Metastatic Lung Carcinoma in the Adrenal Gland (tissue), 1 donor: ENCODE results near the genes GAREM1 and ASXL3.

DNA sequence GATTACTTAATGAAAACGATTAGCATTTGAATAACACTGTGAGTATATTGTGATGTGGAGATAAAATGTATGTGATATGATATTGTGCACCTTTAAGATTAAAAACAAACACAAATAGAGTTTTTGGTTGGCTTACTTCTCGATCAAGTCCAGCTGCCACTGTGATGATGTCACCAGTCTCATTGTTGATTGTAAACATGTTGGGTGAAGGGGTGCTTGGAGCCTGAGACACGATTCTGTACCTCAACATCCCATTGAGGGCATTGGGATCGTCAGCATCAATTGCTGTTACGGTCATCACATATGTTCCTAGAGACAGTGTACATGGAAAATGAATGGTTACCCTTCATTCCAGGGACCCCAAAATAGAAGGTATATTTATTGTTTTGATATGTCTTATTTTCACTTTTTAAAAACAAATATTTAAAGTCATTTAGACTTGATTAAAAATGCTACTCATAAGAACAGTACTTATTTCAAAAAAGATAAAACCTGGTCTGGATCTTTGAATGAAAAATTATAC, 174.0 kb downstream of the CDH2 start:
- PRO-cap, result no peak

- PRO-cap, result no peak
Measured at GRCh38 chr18:28119829-28120057, 57.2 kb downstream of the CDH2 start.

- PRO-cap, result no peak
Measured at GRCh38 chr18:28134651-28135257, 42.2 kb downstream of the CDH2 start.

DNA sequence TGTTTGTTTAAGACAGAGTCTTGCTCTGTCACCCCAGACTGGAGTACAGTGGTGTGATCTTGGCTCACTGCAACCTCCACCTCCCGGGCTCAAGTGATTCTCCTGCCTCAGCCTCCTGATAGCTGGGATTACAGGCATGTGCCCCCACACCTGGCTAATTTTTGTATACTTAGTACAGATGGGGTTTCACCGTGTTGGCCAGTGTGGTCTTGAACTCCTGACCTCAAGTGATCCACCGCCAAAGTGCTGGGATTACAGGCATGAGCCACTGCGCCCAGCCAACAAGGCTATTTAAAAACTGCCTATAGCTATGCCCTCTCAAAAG, 538.8 kb upstream of the CDH2 start:
- PRO-cap, result no peak

GRCh38 chr18:28767941-28768230, 591.0 kb upstream of the CDH2 start:
- PRO-cap, result no peak

GRCh38 chr18:29660732-29661123, 1381.8 kb downstream of the DSC3 start:
- PRO-cap, result no peak

GRCh38 chr18:30987270-30987957, 55.1 kb downstream of the DSC3 start:
- PRO-cap, result no peak

DNA sequence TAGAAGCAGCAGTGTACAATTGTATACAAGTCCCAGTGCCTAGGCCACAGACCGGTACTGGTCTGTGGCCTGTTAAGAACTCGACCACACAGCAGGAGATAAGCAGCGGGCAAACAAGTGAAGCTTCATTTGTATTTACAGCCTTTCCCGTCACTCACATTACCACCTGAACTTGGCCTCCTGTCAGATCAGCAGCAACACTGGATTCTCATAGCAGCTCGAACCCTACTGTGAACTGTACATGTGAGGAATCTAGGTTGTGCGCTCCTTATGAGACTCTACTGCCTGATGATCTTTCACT, 60.8 kb upstream of the DSC1 start:
- PRO-cap, result no peak

DNA sequence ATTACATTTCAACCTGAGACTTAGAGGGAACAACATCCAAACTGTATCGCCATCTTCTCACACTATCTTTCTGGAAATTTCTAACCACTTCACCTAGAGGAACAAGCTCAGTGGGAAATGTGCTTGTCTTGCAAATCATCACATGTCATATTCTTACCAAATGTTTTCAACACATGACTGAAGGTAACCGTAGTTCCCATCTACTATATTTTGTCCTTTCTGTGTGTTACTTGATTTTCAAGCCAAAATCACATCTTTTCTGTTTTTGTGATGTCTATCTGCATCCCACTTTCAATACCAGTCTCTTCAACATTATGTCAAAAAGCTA, 66.5 kb upstream of the DSC1 start:
- PRO-cap, result no peak

- PRO-cap, result no peak
Measured at GRCh38 chr18:31581399-31581936, 10.2 kb upstream of the TTR start.

- PRO-cap, result no peak
Measured at GRCh38 chr18:31900274-31901171, 42.4 kb downstream of the TRAPPC8 start.

GRCh38 chr18:32470575-32471452, at the start of gene GAREM1:
Gene GAREM1 (minus strand): TSS chr18:32470882.
- PRO-cap, result bidirectional peak, plus-strand start at chr18:32471201, minus-strand start at chr18:32470749

GRCh38 chr18:32769889-32771043, 2.6 kb downstream of the KLHL14 start:
- PRO-cap, result no peak

GRCh38 chr18:32909828-32910268, 137.0 kb upstream of the KLHL14 start:
- PRO-cap, result no peak

GRCh38 chr18:33577540-33578707, at the start of gene ASXL3:
Gene ASXL3 (plus strand): TSS chr18:33578219.
- PRO-cap, result no peak

- PRO-cap, result no peak
Measured at GRCh38 chr18:34330805-34331327, 106.2 kb upstream of the NOL4 start.

GRCh38 chr18:35042373-35043559, 1.6 kb downstream of the MAPRE2 start:
- PRO-cap, result no peak

- PRO-cap, result no peak
Measured at GRCh38 chr18:35231083-35231354, 9.8 kb upstream of the ZNF397 start.

- PRO-cap, result no peak
Measured at GRCh38 chr18:35261283-35262020, 20.6 kb downstream of the ZNF397 start.

GRCh38 chr18:35387185-35387552, 10.0 kb upstream of the ZNF396 start:
- PRO-cap, result no peak